ENCODE measurements around the gene GNAQ.

DNA sequence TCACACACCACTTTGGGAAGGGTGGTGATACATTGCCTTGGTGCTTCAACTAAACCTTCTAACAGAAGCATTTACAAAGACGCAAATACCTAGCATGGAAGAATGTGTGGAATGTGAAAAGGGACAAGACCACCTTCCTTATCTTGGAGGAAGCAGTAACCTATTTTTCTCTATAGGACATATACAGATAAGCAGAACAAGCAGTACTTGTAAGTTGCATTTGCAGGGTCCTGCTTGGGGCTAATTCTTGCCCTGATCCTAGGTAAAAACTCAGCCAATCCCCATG is 102.8 kb downstream of the PRUNE2 start:
- PRO-cap, result no peak

GRCh38 chr9:76818062-76818846 is 87.7 kb downstream of the PRUNE2 start:
- PRO-cap, result no peak

DNA sequence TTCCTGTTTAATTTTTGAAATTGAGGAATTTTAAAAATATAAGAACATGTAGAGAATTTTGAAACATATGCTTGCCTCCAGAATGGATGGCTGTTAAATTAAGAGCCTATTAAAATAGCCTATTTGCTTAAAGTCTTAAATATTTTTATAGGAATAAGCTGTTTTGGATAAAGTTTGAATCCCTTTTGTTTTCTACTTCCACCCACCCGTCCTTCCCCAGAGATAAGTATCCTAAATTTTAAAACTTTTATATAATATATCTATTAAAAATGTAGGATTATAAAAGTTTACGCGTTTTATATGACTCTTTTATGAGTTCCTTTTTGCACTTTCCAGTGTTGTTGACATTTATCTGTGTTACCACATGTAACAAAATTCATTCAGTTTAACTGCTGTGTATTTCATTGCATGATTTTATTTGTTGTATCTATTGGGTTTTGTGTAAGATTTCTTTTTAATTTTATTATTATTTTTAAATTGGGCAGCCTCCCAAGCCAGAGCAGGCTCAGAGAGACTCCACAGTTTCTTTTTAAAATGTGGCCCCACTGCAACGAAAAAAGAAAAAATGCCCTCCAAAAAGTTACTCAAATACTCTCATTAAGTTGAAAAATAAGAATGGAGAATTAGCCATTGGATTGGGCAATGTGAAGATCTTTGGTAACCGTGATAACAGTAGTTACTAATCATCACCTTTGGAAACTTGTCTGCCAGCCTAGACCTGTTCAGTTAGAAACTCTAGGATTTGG is 33.9 kb downstream of the VPS13A start:
- PRO-cap, result no peak

DNA sequence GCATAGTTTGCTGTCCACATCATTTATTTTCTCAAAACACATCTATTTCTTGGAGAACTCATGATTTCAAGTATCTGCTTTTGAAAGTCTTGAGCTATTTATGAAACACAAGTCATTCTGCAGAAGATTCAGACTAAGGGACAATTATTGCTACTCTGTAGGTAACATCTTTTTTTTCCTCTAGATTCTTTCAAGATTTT is 59.7 kb upstream of the GNA14 start:
- PRO-cap, result no peak

GRCh38 chr9:77898050-77898647 is 133.5 kb downstream of the GNAQ start:
- PRO-cap, result no peak

GRCh38 chr9:77909295-77909725 is 122.3 kb downstream of the GNAQ start:
- PRO-cap, result no peak

- PRO-cap, result bidirectional peak, plus-strand start at chr9:77986080, minus-strand start at chr9:77986056
Observed at GRCh38 chr9:77985944-77986400, 45.6 kb downstream of the GNAQ start.

- PRO-cap, result unidirectional peak, plus-strand start at chr9:78021869
Observed at GRCh38 chr9:78021617-78022113, 9.9 kb downstream of the GNAQ start.

GRCh38 chr9:78029749-78030064 is 1.9 kb downstream of the GNAQ start:
- PRO-cap, result bidirectional peak, plus-strand start at chr9:78030186, minus-strand start at chr9:78029935

GRCh38 chr9:78031696-78032016 is at the start of gene GNAQ:
Gene GNAQ, minus strand, starts transcription at chr9:78031811.
- PRO-cap, result bidirectional peak, plus-strand start at chr9:78032066, minus-strand start at chr9:78031923

GRCh38 chr9:78200985-78201582 is 34.8 kb upstream of the CEP78 start:
- PRO-cap, result no peak

GRCh38 chr9:78272546-78273138 is 24.3 kb upstream of the PSAT1 start:
- PRO-cap, result no peak

DNA sequence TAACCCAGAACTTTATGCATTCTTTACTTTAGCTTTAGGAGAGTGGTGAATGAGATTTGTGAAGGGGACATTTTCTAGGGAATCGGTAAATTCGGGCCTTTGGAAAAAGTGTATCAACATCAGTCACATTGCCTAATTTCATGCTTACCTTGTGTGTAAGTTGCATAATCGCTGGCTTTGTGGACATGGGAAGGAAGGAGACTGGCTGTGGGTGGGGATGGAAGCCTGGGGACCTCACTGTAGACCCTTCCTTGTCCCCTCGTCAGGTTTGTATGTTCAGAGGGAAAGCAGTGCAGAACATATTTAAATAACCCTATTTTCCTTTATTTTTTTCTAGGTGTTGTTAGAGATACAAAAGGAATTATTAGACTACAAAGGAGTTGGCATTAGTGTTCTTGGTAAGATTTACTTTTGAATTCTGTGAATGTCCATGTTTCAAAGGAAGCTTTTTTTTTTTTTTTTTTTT is 3.4 kb downstream of the PSAT1 start:
- PRO-cap, result no peak

- PRO-cap, result no peak
Observed at GRCh38 chr9:79784047-79784380, 212.2 kb downstream of the TLE4 start.

DNA sequence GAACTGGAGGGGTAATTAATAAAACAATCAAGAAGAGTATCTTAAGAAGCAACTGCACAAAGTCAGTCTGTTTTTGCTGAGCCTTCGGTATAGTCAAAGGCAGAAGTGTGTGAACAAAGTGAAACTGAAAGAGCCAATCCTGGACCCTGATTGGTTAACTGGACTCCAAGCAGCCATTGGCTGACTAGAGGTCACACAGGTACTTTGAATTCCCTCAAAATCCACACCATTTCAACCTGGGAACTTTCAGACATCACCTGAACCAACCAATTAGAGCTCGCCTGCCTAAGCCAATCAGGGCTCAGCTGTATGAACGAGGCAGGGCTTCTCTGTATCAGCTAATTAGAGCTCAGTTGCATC is 286.7 kb downstream of the TLE4 start:
- PRO-cap, result unidirectional peak, minus-strand start at position 78 of the sequence

DNA sequence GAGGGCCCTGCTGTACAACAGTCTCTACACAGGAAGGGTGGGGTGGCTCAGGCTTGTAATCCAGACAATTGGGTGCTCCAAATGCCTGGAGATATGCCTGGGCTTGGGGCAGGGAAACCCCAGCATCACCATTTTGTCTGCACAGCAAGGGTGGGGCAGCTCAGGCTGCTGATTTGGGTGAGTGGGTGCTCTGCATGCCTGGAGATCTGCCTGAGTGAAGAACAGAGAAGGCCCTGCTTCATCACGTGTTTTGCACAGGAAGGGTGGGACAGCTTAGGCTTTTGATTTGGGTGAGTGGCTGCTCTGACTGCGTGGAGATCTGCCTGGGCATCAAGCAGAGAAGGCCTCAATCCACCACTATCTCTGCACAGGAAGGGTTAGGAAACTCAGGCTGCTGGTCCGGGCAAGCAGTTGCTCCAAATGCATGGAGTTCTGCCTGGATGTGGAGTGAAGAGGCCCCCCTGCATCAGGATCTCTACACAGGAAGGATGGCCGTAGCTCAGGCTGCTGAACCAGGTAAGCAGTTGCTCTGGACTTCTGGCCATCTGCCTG is 660.1 kb downstream of the TLE4 start:
- PRO-cap, result no peak

DNA sequence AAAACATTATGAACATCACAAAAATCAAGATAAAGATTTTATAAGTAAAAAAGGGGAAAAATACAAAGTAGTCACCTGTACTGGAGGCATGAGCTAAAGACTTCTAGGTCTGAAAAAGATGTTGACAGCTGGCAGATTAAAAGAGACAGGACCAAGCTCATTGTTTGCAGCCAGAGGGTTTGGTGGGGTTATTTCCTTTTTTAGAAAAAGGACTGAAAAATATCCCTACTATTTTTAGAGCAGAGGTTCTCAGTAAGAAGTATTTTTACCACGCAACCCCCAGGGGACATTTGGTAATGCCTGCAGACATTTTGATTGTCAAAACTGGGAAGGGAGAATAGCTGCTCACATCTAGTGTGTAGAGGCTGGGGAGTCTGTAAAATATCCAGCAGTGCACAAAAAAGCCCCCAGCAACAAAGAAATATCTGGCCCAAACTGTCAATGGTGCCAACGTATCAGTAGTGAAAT is 353.4 kb downstream of the TLE1 start:
- PRO-cap, result no peak

DNA sequence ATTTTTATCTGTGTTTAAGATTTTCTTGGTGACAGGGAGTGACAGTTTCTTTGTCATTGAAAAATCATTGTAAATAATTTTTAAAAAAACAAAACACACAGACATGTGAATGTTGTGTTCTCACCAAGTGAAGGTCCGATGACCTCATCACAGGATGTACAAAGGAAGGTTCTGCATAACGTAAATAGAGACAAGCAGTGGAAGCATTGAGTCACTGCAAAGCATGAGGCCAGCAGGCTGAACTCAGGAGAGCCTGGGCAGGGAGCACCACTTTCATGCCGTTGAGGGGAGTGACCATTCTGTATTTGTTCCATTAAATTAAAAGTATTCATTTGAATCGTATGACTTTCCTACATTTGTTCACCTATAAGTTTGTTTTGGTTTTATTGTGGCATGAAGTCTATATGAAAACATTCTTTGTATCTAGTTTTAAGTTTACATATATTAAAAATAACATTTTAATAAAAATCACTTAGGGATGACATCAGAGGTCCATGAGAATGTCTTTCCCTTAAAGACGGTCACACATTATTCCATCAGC is 70.4 kb upstream of the TLE1 start:
- PRO-cap, result no peak

GRCh38 chr9:81797500-81797758 is 108.1 kb upstream of the TLE1 start:
- PRO-cap, result unidirectional peak, minus-strand start at chr9:81797573

GRCh38 chr9:82597256-82598026 is 465.5 kb downstream of the RASEF start:
- PRO-cap, result no peak